Mesenteric fat pad (tissue), 1 donor: Measurements from ENCODE around the genes RFPL4AL1, ZNF582, ZNF470, ZNF749 and ZNF530.

DNA sequence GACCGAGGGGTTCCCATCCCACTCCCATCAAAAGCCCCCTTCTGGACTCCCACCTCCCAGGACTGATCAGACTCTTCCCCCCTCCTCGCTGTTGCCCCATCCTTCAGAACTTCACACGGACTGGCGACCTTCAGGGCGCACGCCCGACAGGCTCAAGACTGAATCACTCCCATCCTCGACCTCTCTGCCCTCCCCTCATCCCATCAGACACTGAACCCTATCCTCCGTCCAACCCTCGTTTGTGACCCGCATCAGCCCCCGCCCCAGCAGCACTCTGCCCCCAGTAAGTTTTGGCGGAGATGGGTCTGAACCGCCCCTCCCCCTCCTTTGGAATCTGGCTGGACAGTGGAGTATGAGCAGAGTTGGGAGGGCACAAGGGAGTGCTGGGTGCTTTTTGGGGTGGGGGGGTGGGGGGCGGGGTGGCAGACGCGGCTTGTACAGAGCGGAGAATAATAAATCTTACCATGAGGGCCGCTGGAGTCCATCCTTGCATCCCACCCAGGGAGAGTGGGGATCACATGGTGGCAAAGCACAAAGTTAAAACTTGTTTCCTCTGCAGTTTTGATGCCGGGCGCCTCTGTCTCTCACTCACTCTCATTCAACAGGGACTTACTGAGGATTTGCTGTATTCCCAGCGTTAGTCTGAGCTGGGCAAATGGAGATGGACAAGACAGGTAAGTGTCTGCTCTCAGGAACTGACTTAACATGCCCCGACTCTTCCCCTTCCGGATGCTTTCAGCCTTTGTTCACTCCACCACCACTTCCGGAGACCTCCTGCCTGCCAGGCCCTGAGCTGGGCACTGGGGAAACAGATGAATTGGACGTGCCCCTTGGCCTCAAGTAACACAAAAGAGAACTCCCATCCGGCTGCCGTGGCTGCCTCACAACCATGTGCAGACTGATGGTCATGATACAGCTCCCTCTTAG lies 7.3 kb downstream of the ZNF784 start:
- PRO-cap = no peak

GRCh38 chr19:55647323-55647634 lies 733 bp upstream of the CCDC106 start:
- PRO-cap = no peak

GRCh38 chr19:55656114-55656546 lies 1.3 kb downstream of the U2AF2 start:
- PRO-cap = no peak

DNA sequence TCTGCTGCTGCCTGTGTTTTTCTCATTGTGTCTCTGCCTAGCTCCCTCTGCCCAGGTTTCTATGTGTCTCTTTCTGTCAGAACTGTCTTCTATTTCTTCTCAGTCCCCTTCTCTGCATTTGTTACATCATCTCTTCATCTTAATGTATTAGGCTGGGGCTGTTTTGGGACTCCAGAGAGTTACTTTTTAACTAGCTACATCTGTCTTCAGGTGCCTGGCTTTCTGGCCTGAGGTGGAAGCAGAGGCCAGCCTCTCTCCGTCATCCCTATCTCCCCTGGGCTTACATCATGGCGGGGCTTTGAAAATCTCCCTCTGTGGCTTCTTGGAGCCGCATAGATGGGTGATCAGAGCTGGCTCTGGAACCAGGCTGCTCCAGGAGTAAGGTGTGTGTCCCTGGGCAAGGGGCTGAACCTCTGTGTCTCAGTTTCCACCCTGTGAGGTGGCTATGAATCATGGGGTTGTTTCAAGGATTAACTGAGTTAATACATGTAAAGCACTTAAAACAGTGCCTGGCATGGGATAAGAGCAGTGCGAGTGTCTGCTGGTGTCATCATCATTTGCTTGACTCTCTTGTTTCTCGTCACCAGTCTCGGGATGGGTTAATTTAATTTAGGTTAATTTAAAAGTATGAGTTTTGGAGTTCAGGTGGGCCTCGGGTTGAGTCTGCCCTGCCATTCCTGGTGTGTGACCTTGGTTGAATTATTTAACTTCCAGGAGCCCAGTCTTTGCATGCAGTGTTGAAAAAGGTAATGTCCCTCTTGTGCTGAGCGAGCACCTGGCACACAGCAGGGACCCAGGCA lies 2.0 kb downstream of the EPN1 start:
- PRO-cap = no peak

DNA sequence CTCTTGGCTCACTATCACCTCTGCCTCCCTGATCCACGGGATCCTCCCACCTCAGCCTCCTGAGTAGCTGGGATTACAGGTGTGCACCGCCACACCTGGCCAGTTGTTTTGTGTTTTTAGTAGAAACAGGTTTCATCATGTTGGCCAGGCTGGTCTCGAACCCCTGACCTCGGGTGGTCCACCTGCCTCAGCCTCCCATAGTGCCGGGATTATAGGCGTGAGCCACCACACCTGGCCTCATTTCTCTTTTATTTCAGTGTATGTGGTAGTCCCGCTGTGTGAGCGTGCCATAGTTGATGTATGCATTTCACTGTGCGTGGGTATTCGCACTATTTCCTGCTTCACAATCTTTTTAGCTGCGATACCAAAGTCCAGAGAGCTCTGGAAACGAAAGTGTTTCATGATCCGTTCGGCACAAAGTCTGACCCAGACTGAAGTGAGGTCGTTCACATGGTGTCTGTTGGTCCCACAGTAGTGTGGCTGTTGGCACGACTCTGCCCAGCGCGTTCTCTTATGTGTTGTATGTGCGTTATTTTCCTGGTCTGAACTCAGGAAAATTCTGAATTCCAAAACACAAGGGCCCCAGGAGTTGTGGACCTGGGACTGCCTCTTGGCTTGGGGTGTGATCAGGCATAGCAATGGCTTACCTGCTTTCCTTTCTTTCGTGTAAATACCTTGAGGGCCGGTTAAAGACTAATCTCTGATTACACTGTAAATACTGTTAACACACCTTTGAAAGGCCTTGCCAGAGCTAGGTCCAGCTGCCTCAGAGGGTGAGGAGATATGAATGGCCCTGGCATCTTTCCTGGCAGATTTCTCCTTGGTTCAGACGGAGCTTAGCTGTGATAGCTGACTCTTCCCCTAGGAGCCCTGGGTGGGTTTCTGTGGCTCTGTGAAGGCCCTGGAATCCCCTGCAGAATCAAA lies 8.7 kb downstream of the EPN1 start:
- PRO-cap = no peak

DNA sequence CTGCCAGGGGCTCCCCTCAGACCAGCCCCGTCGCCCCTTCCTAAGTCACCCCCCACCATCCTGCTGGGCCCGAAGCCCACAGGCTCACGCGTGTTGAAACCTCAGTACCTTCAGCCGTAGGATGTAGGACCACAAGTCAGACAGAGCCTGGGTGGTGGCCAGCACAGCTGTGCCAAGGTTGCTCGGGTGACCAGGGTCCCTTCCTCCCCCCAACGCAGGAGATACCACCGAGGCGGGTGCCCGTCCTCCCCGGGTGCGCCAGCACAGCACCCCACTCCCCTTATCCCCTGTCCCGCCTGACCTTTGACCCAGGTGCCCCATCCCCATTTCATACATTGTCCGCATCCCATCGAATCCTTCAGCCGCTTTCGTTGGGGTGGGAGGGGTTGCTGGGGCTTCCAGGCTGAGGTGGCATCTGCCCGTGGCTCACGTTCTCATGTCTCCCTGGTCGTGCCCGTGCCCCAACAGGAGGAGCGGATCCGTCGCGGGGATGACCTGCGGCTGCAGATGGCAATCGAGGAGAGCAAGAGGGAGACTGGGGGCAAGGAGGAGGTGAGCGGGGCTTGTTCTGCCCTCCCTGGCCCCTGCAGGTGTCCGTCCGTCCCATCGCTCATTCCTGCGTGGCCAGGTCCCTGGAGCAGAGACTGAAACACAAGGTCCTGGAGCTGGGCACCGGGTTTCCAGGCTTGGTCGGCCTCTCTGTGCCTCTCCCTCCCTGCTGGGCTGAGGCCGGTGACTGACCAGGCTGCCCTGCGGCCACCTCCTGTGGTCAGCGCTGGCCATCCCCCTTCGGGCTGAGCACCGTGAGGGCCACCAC lies 14.6 kb downstream of the EPN1 start:
- PRO-cap = no peak

DNA sequence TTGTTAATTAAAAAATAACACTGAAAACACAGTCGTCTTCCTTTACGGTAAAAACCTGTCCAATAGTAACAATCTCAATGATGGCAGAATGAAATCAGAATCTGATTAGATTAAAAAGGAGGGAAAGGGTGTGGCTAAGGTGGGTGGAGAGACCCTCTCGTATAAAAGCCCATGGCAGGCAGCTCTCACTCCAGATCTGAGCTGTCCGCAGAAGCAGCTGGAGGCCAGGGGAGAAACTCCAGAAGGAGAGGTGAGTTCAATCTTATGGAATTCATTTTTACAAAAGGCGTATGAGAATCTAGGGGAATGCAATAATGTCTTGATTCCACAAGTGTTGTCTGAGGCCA lies at the start of gene RFPL4AL1:
TSS of gene RFPL4AL1 (plus strand) at position 193 of the 347 bp plus-strand sequence.
- PRO-cap = no peak

GRCh38 chr19:56120054-56120815 lies 860 bp downstream of the ZNF787 start:
- PRO-cap = bidirectional peak, plus-strand start at chr19:56120472, minus-strand start at chr19:56120325

DNA sequence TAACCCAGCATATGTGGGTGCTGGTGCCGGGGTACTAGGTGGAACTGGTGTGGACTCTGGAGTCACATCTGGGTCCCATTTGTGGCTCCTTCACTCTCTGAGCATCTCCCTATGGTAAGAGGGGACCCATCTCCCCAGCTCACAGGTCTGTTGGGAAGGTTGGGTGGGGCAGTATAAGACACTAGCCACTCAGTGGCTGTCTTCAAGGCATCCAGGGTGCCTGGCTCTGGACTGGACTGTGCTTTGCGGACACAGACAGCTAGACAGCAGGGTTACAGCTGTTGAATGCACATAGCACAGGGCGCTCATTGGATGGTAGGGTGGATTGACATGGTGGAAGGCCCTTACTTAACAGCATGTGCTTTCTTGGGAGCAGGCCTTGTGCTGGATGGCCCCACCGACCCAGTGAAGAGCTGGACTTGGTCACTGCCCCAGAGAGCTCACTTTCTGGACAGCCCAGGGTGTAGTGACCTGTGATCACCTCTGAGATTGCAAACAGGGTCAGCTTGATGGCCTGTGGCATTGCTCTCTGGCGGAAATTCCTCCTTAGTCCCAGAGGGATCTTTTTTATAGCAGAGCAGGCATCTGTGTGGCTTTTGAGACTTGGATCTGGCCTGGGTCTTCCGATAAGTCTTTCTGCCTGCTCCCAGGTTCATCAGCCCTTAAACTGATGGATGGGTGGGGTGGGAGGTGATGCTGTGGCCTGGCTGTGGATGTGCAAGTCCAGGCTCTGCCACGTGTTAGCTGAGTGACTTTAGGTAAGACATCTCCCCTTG lies 1.9 kb downstream of the ZNF444 start:
- PRO-cap = no peak

GRCh38 chr19:56301096-56301407 lies 13.6 kb downstream of the ZSCAN5A start:
- PRO-cap = no peak

DNA sequence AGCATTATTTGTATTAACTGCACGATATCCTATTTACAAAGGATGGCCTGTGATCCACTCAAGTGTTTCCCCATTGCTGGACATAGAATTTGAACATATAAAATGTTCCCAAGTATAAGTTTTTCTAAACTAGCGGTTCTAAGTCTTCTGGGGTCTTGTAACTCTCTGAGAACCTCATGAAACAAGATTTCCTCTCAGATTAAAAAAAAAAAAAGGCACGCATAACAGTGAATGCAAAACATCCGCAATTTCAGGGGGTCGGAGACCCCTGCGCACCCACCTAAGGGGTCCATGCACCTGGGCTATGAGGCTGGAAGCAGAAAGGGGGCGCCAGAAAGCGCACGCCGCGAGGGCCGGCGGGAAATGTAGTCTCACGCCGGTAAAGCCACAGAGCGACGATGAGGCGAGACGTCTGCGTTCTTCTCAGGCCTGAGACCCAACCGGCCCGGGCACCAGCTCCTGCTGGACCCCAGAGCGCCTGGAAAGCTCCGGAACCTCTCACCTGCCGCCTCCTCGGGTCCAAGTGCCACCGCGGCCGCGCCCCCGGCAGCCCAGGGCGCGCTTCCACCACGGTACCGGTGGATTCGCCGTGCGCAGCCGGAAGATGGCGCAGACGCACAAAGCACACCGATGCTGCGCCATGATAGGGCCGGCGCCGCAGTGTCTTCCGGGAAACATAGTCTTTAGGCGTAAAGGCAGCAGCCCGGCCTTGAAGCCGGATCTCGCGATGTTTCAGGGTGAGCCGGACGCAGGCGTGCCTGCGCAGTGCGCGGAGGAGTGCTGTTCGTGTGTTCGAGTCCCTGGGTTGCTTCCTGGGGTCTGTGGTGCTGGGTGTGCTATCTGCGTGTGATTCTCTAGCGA lies at the start of gene ZNF582:
TSS of gene ZNF582 (minus strand) at position 595 of the 861 bp plus-strand sequence.
- PRO-cap = bidirectional peak, plus-strand start at position 740 of the sequence, minus-strand start at position 555 of the sequence

DNA sequence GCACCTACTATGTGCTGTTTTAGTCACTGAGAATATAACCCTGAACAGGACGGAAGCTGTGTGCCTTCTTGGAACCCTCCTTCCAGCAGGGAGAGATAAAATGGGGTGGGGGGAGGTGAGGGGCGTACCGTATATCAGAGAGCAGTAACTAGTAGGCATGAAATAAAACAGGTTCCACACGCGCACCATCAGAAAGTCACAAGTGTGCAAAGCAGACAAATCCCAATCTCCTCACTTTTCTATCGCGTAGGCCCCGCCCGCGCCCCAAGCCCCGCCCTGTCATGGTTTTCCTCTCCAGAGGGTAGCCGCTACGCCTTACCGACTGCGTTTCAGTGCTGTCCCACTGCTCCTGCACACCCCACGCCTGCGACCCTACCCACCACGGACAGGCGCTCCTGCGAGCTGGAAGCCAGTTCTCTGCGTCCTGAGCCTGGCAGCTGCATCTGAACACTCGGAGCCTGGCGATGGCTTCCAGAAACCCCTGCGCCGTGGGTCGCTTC lies 464 bp upstream of the ZNF470 start:
- PRO-cap = no peak

- PRO-cap = bidirectional peak, plus-strand start at chr19:56567485, minus-strand start at chr19:56567432
These were observed at the start of gene ZNF470 for GRCh38 chr19:56567254-56568153. TSS of gene ZNF470 (plus strand) at chr19:56567468.

DNA sequence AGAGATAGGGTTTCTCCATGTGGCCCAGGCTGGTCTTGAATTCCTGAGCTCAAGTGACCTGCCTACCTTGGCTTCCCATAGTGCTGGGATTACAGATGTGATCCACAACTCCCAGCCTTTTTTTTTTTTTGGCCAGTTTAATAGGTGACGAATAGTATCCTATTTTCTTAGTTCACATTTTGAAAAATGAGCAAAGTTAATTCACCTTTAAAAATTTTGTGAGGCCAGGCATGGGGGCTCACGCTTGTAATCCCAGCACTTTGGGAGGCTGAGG lies 50.5 kb upstream of the PEG3 start:
- PRO-cap = no peak

DNA sequence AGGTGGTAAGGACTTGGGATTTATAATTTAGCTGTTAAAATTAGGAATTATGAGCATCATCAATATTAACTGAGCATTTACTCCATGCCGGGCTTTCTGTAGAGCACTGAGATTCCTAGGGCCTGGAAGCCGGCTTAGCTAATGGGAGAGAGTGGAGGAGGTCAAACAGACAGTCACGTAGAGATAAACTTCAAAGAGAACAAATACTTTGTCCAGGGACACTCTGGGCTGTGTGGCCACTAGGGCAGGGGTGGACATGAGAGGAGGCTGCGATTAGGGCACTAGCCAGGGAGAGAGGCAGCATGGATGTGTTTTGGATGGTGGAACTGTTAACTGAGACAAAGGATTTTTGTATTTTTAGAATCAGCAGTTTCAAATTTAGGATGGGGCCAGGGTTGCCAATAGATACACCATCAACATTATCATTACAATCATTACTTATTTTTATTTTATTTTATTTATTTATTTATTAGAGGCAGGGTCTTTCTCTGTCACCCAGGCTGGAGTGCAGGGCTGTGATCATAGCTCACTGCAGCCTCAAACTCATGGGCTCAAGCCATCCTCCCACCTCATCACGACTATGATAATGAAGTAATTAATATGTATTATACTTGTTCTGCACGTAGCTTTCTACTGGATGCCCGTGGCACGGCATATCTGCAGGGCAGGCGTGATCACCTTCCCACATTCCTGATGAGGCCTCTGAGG lies 134.5 kb upstream of the PEG3 start:
- PRO-cap = no peak

DNA sequence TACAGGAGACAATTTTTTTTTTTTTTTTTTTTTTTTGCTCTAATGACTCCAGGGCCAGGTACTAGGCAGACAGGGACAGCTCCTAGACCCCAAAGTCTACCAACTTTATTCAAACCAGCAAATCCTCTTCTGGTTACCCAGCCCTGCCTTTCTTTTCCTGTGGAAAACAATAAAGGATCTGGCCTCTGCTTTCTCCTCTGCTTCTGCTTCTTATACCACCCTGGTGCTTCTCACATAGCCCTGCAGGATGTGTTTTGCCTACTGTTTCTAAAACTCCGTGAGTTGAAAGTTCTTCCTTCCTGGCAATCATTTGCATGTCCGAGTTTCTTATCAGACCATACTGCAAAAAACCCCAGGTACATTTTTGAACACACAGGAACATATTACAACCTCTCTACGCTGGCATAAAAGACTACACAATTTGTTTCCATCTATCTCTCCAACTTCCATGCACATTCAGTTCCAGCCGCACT lies 10.5 kb upstream of the ZNF460 start:
- PRO-cap = no peak

GRCh38 chr19:57435021-57436214 lies at the start of gene ZNF749:
TSS of gene ZNF749 (plus strand) at chr19:57435325.
- PRO-cap = no peak

GRCh38 chr19:57558781-57559455 lies 745 bp downstream of the ZNF550 start:
- PRO-cap = no peak

GRCh38 chr19:57599466-57600417 lies at the start of gene ZNF530:
TSS of gene ZNF530 (plus strand) at chr19:57599885.
- PRO-cap = no peak

DNA sequence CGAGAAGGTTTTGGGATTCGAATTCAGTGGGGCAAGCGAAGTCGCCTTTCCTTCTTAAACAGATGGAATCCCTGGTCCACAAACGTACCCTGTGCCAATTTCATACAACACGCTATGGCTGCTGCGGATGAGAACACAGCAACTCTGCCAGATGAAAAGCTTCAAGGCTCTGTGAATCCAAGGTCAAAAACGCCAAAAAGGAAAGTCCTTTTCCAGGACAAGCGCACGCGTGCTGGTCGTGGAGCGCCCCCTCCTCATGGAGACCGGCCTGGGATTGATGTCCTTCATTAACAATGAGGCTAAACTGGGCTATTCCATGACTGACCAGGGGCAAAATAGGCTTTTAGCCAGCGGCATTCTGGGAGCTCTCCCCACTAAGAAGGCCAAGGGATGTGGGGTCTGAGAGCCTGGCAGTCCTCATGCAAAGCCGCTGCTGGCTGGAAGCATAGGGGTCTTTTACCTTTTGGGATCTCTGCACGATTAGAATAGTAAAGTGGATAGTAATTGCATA lies 4.0 kb upstream of the ZSCAN4 start:
- PRO-cap = no peak